Esophagus squamous epithelium (tissue), 4 donors: ENCODE measurements around a stretch of chrX.

DNA sequence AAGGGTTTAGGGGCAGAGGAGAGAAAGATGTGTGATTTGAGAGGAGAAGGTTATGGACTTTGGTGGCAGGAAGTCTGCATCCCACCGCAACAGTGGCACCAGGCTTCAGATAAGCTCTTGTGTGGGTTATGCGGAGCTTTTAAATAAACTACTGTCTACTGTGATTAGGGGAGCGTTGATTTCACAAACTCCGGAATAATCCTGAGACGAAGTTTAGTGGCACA, 1.4 kb downstream of the DDX3X start:
- PRO-cap = no peak
- RAMPAGE, long total RNA, 4 experiments = no peak in any of the 4 experiments

- PRO-cap = no peak
- RAMPAGE, long total RNA, 4 experiments = no peak in any of the 4 experiments
These were observed 5.0 kb downstream of the DDX3X start for GRCh38 chrX:41338899-41339360.

DNA sequence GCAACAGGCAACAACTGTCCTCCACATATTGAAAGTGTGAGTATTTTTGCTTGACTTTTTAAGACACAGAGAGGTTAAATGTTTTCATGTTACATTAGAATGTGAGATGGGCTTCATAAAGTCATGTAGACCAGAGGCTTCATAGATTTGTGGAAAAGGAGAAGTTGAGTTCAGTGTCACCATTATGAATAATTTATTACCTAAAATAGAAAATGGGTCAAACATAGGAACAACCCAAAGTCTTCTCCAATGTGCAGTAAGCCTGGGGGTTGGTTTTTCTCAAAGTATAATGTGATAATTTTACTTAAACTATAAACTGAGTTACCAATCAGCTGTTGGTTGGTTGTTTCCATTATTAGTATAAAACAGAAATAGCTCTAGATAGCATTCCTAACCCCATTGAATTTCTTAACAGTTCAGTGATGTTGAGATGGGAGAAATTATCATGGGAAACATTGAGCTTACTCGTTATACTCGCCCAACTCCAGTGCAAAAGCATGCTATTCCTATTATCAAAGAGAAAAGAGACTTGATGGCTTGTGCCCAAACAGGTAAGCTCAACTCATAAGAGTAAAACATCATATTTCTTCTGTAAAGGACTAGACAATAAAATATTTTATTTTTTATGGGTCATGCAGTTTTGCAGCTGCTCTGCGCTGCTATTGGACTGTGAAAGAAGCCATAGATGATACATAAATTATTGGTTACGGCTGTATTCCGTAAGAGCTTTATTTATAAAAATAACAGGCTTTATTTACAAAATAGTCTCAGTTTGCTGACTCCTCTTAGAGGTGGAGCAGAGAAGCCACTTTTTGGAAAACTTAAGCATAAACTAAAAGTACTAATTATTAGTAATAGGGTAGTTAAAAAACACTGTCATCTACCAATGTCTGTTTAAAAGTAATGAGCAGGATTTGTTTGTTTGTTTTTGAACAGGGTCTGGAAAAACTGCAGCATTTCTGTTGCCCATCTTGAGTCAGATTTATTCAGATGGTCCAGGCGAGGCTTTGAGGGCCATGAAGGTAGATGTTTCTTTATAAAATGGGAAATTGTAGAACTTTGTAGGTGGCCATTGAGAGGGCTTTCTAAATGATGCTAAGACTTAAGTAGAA, 9.2 kb downstream of the DDX3X start:
- PRO-cap = no peak
- RAMPAGE, long total RNA, 4 experiments = no peak in any of the 4 experiments

- PRO-cap = no peak
- RAMPAGE, long total RNA, 4 experiments = no peak in any of the 4 experiments
These were observed 13.0 kb downstream of the DDX3X start for GRCh38 chrX:41346723-41347594.

DNA sequence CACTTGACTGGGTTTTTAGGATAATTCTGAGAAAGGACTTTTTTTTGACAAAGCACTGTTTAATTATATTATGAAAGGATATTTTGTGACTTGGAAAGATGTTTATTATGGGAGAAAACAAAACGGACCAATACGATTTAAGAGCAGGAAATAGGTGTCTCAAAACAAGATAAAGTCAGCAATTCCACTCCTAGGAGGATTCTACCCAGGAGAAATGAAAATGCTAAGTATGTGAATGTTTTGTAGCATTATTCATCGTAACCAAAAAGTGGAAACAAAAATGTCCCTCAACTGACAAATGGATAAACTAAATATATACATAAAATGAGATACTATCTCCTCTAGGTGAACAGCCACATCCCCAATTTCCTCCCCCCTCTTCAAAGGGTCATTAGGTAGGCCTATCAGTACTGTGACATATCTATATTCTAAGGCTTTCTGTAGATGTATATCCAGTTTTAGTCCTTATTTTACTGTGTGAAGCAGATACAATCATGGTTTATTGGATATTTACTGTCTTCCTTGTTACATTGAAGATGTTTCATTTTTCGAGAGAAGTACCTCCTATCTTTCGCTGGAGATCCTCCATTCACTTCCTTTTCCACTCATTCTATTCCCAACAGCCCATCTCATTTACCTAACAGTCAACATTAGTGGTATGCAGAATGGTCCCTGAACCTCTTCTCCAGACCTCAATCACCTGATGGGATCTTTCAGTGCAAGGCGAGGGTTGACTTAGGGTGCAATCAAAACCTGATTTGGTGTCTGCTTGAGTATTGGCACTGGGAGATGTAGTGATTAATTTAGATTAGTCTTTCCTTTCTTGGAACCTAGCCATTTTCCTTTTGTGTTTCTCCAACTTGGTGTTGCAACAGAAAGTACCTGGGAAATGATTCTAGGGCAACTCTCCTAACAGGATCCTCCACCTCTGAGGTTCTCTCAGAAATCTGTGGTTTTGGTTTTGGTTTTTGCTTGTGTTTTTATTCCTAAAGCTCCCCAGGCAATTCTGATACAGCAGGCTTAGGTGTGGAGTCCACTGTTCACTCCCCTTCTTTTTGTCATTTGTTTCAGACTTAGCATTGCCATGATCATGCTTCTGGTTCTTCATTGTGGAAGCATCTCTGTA, 18.2 kb downstream of the DDX3X start:
- PRO-cap = no peak
- RAMPAGE, long total RNA, 4 experiments = no peak in any of the 4 experiments

GRCh38 chrX:41360875-41361525, 27.0 kb downstream of the DDX3X start:
- PRO-cap = unidirectional peak, minus-strand start at chrX:41361111
- RAMPAGE, long total RNA, 4 experiments = no peak in any of the 4 experiments

GRCh38 chrX:41689649-41689996, 850 bp downstream of the GPR34 start:
- PRO-cap = no peak
- RAMPAGE, long total RNA, 4 experiments = no peak in any of the 4 experiments

- PRO-cap = no peak
- RAMPAGE, long total RNA, 4 experiments = no peak in any of the 4 experiments
These were observed 37.1 kb downstream of the GPR82 start for GRCh38 chrX:41760941-41761660.

GRCh38 chrX:42946788-42947225, 168.8 kb upstream of the PPP1R2C start:
- PRO-cap = unidirectional peak, minus-strand start at chrX:42947017
- RAMPAGE, long total RNA, 4 experiments = no peak in any of the 4 experiments

DNA sequence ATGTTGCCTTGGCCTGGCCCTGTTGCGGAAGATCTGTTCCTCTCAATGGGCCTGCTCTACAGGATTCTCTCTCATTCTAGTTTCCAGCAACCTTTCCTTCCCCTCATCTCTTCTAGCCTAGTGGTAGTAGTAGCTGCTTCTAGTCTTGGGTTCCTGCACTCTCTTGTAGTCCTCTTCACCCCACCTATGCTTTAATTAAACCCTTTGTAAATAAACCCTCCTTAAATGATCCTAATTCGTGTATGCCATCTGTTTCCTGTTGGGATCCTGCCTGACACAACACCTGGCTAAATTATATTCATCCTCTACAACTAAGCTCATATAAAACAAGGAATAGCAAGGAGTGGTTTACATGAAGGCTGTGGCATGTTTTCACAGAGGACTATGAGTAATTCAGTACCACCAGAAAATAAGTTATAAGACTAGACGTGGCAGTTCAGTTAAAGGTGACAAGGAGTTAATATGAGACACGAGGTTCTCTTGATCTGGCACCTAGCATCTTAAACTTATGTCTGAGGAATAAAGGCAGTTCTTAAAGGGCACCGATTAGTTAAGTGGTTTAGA, 95.6 kb upstream of the MAOA start:
- PRO-cap = bidirectional peak, plus-strand start at position 444 of the sequence, minus-strand start at position 165 of the sequence
- RAMPAGE, long total RNA, 4 experiments = no peak in any of the 4 experiments

DNA sequence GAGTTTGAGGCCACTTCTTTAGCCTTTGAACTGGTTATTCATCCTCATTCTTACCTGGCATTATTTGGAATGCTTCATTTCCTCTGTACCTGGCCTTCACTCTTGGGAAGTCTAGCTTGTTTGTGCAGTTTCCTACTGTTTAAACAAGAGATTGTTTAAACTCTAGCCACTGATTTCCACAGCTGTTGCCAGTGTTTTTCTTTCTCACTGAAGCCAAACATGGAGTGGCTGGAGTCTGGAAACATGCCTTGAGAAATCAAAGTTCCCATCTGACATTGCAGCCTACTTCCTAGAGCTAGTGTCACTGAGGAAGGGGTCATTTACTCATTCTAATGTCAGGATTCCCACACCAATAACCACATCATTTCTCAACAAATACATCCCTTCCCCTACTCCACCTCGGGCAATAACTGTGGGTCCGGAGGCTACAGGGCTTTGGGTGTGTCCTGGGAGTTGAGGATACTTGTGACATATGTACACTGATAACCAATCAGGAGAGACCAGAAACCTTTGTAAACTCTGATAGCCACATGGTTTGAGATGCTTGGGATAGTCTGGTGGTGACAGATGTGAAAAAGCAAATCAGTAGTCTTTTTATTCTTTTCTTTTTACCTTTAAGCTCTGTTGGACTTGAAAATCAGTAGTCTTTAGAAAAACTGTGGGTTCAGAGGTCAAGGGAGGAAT, 37.9 kb downstream of the MAOA start:
- PRO-cap = no peak
- RAMPAGE, long total RNA, 4 experiments = no peak in any of the 4 experiments

- PRO-cap = no peak
- RAMPAGE, long total RNA, 4 experiments = no peak in any of the 4 experiments
These were observed 22.0 kb downstream of the MAOB start for GRCh38 chrX:43860140-43860747.

GRCh38 chrX:43878658-43879642, 3.3 kb downstream of the MAOB start:
- PRO-cap = no peak
- RAMPAGE, long total RNA, 4 experiments = no peak in any of the 4 experiments

- PRO-cap = no peak
- RAMPAGE, long total RNA, 4 experiments = no peak in any of the 4 experiments
These were observed 749 bp downstream of the MAOB start for GRCh38 chrX:43881273-43882128.

GRCh38 chrX:44157658-44158159, 184.5 kb upstream of the NDP start:
- PRO-cap = unidirectional peak, minus-strand start at chrX:44157941
- RAMPAGE, long total RNA, 4 experiments = no peak in any of the 4 experiments

DNA sequence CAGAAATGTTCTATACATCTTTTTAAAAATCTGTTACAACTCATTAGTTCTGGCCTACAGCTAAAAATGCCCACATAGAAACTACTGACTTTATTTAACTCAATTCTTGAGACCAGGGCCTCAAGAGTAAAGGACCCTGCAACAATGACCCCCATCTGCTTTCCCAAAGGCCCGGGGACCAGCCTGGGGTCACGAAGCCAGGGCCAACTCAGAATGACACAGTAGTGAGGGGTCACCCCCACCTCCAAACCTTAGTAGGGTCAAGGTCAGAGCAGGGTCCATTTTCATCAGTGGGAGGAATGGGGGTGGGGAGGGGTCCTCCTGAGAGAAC, 544 bp downstream of the FUNDC1 start:
- PRO-cap = no peak
- RAMPAGE, long total RNA, 4 experiments = no peak in any of the 4 experiments

GRCh38 chrX:44953805-44954108, 80.8 kb downstream of the KDM6A start:
- PRO-cap = no peak
- RAMPAGE, long total RNA, 4 experiments = no peak in any of the 4 experiments

DNA sequence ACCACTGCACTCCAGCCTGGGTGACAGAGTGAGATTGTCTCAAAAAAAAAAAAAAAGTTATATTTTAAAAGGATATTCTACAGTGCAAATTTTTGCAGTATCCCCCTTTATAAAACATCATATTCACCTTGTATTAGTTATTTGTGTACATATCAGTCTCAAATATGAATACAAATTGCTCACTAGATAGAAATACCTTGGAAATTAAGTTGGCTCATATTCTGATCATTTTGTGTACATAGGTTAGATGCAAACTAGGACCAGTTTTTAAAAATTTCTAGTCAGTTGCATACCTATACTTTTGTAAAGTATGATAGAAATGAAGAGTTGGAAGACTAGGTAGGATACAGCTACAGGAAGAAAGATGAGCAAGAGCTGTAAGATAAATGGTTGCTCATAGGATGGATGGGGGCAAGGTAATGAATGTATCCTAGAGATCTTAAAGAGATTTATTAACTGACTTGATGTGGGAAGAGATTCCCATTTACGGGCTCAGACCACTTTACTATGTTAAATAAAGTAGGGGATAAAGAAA, 156.6 kb downstream of the KDM6A start:
- PRO-cap = no peak
- RAMPAGE, long total RNA, 4 experiments = no peak in any of the 4 experiments

DNA sequence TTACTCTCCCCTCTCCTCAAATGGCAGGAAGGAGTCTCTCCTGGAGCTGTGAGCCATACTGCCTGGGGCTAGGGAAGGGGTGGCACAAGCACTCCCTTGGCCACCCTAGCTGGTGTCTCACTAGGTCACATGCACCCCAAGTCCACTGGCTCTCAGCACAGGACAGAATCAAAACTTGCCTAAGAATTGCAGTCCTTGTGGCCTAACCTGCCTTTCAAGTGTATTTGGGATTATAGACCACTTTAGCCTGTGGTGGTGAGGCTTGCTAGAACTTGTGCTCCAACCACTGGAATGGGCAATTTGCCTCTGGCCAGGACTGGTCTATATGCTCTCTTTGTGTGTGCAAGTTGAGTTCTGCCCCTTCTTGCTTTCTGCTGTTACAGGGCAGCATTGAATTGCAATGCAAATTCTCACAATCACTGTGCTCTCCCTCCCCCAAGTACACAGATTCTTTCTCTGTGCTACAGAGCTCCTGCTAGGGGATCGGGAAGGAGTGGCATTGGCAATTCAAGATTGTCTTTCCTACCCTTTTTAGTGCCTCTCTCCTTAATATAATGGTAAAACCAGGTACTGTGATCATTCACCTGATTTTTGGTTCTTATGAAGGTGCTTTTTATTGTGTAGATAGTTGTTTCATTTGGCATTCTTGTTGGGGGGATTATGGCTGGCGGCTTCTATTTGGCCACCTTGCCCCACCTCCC, 233.6 kb upstream of the DIPK2B start:
- PRO-cap = unidirectional peak, plus-strand start at position 466 of the sequence
- RAMPAGE, long total RNA, 4 experiments = no peak in any of the 4 experiments

- PRO-cap = unidirectional peak, minus-strand start at chrX:45746203
- RAMPAGE, long total RNA, 4 experiments = no peak in any of the 4 experiments
These were observed 545.4 kb upstream of the DIPK2B start for GRCh38 chrX:45745900-45746639.